ENCODE data around the genes ECT2 and TBL1XR1.

GRCh38 chr3:172692712-172693301, 18.1 kb downstream of the NCEH1 start:
- PRO-cap: no peak

DNA sequence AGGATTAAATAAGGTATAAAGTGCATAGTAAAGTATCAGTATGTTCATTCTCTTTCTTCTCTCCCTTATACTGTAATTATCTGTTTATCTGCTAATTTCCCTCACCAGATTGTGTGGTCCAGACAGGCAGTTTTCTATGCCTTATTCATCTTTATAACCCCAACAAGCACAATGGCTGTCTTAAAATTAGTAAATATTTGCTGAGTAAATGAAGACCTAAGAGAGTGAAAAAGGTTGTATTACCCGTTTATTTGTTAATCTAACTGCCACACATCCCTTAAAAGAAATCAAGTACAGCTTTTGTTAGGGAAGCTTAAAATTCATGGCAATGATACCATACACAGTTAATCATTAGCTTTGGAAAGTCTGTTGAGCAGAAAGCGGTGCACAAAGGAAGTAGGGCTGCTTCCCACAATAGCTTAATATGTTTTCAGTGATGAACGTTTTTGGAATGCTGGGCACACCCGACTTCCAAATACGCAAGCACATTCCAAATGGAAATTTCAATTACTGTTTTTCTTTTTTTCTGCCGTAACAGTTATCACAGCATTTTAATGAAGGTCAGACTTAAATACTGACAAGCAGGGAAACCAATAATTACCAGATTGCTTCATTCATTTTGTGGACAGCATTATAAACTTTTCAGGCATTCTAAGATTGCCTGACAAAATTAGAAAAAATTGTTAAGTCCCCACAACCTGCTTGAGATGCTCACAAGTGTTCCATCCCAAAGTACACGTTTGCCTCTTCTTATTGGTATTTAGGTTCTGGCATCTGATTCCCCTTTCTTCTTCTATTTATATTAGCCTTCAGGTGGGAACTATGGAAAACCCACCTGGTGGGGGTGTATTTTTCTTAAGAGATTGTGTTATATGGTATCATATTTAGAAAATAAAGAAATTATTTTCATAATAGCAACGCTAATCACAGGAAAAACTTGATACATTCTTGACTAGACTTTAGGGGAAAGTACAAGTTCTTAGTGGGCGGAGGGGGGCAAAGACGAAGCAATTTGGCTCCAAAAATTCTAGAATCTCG, 1.2 kb upstream of the ECT2 start:
- PRO-cap: no peak

DNA sequence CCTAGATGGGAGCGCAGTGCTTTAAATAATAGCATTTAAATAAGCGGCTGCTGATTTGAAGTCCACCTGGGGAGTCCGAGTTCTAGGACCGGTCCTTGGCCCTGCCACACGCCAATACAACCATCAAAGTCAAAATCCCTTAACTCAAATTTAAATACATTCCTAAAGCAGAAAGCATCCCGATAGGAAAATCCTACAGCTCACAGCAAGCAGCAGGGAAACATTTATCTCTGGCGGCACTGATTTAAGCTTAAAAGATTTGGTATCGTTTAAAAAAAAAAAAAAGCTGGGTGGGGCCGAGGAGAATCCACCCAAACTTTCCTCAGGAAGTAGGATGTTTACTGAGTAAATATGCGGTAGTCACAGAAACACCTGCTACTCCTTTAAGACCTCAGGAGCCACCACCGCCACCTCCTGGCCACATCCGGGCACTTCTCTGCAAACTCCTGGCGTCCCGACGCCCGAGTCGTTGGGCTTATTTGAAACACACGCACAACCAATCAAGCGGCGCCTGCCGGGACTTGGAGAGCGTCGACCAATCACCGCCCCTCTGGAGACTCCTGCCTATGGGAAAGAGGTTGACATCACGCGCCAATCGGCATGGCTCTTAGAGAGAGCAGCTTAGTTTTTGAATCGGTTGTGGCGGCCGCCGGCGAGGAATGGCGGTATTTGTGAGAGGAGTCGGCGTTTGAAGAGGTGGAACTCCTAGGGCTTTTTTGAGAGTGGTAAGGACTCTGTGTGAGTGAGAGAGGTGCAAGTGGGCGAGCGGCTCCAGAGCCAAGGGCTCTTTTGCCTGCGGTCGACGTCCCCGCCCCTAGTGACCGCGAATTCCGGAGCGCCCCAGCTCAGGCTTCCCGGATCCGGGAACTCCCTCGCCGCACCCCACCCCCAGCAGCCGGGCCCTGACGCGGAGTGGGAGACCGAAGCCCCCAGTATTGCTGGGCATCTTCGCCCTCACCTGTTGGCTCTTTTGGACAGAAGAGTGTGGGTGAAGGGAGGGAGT, at the start of gene ECT2:
Gene ECT2, plus strand, starts transcription at position 594 of the 1,003 bp plus-strand sequence.
- PRO-cap: bidirectional peak, plus-strand start at position 631 of the sequence, minus-strand start at position 334 of the sequence

DNA sequence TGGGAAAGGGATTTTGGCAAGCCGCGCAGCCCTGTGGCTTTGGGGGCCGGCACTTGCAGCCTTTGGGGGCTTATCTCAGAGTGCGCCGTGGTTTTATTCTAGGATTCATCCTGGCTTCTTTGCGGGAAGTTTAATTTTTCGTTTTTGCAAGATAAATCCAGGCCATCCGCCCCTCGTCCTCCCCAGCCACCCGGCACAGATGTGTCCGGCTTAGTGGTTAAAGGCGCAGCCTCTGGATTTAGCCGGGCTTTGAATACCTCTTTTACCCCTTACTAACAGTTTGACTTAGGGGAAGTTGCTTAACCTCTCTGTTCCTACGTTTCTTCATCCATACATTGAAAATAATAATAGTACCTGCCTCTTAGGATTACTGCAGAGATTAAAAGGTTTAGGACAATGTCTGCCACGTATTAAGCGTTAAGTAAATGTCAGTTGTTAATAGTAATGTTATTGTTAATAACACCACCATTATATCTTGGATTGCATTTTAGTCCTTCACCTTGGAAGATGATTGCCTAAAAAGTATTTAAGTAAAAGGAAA, 680 bp downstream of the ECT2 start:
- PRO-cap: unidirectional peak, minus-strand start at position 215 of the sequence

DNA sequence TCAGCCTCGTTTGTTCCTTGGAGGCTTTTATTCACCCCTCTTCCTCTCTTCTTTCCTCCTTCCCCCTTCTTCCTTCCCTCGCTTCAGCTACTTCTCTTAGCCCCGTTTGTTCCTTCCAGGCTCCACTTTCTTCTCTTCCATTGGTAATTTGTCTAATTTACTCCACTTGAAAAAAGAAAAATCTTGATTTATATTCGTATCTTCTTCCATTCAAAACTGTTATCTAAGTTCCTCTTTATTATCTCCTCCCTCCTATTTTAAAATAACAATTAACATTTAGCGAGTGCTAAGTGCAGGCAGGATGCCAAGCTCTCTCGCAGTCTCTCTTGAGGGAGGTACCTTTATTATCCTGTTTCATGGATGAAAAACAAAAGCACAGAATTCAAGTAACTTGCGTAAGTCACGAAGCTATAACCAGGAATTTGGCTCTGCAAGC, 418.9 kb upstream of the NAALADL2 start:
- PRO-cap: no peak

- PRO-cap: bidirectional peak, plus-strand start at chr3:174441006, minus-strand start at chr3:174440851; bidirectional peak, plus-strand start at chr3:174441286, minus-strand start at chr3:174441132; bidirectional peak, plus-strand start at chr3:174441412, minus-strand start at chr3:174441421; unidirectional peak, minus-strand start at chr3:174441660
Observed at GRCh38 chr3:174440625-174441866, 418.1 kb upstream of the NAALADL2 start.

- PRO-cap: no peak
Observed at GRCh38 chr3:174448278-174448677, 410.9 kb upstream of the NAALADL2 start.

GRCh38 chr3:176360511-176360893, 836.8 kb downstream of the TBL1XR1 start:
- PRO-cap: no peak

- PRO-cap: no peak
Observed at GRCh38 chr3:177022659-177023488, 174.4 kb downstream of the TBL1XR1 start.

- PRO-cap: no peak
Observed at GRCh38 chr3:177057226-177058357, 139.7 kb downstream of the TBL1XR1 start.

DNA sequence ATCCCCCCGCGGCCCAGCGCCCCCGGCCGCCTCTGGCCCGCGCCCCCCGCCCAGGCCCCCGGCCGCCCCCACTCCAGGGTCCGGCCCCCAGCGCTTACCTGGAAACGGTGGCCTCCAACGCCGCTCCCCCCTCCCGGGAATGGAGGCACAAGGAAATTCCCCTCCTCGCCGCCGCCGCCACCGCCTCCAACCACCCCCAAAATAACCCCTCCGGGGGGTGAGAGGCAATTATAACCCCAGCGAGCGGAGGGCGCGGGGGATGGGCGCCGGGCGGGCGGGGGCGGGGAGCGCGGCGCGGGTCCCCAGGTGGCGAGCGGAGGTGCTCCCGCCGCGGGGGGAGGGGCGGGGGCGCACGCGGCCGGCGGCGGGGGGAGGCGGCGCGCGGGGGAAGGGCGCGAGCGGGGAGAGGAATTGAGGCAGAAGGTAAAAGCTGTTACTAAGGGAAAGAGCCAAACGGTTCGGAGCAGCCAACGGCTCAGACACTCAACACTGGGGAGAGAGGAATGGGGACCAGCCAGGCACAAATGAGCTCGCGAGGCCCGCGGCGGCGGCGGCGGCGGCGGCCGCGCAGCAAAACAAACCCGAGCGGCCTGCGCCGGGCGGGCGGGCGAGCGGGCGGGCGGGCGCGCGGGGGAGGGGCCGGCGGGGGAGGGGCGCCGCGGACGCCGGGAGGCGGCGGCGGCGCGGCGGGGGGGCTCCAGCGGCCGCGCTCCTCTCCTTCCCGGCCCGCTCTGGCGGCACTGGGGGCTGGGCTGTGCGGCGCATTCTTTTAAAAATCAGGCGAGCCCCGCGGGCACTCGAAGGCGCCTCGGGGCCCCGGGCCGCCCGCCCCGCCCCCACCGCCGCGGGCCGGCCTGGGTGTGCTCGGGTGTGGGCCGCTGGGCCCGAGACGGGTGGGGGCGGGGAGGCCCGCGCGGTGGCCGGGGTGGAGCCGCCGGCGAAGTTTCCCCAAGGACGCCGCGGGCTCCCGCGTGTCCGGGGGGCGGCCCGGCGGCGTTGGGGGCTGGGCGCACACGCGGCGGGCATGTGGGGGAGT, at the start of gene TBL1XR1:
Gene TBL1XR1, minus strand, starts transcription at position 460 of the 1,036 bp plus-strand sequence.
- PRO-cap: bidirectional peak, plus-strand start at position 452 of the sequence, minus-strand start at position 203 of the sequence; bidirectional peak, plus-strand start at position 740 of the sequence, minus-strand start at position 742 of the sequence

DNA sequence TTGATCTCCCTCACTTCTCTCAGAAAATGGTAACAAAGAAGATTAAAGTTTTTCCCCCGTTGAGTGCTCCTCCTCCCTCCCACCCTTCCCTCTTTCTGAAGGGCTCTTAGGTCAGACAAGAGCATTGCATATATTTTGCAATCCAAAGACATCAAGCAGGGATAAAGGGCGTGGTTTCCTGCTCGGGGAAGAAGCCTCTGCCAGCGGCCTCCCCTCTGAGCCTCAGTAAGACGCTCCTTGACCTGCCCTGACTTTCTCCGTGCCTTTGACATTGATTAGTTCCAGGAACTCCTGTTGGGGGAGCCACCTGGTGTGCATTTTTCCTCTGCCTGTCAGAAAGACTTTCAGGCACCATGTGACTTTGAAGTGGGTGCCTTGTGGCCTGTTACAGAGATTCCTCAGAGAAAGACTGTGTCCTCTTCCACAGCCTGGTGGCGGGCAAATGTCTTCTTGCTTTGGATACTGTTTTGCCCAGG, 87.1 kb upstream of the TBL1XR1 start:
- PRO-cap: no peak

GRCh38 chr3:177358980-177359392, 161.7 kb upstream of the TBL1XR1 start:
- PRO-cap: bidirectional peak, plus-strand start at chr3:177359231, minus-strand start at chr3:177359290

DNA sequence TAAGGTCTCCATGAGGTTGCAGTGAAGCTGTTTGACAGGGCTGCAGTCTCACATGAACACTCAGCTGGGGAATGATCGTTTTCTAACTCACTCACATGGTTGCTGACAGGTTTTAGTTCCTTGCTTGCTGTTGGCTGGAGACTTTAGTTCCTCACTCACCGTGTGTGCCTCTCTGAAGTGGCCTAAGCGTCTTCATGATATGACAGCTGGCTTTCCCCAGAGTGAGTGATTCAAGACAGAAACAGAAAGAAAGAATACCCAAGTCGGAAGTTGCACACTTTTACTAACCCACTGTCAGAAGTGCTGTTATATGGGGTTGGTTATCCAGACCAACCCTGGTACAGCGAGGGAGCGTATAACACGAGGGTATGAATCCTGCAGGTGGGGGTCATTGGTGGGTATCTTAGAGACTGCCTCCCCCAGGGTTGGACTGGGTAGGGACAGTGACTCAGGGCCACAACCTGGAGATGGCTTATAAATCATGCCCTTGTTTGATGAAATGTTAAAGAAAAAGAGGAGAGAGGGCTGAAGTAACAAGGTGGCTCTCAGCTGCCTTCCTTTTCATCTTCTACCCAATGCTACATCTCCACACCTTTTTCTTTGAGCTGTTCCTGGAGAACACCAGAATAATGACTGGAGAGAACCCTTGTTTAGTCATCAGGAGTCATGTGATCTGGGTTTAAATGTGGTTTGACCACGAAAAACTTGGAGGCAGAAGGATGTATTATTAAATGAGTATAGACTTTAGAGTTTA, 230.0 kb upstream of the TBL1XR1 start:
- PRO-cap: no peak

DNA sequence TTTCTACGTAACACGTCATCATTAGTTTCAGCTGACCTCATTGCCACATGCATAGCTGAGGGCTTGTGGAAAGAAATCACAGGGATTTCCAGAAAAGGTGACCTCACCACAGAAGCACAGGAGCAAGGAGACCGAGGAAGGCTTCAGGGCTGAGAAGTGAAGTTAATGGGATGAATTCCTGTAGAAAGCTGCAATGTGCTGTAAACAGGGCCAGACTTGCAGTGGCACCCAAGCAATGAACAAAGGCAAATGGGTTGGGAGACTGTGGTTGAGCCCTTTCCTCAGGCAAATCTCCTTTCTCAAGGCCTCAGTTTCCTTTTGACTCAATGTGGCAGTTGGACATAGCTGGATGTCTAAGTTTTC, 252.1 kb upstream of the TBL1XR1 start:
- PRO-cap: no peak

- PRO-cap: no peak
Observed at GRCh38 chr3:177452309-177453342, 255.3 kb upstream of the TBL1XR1 start.

- PRO-cap: no peak
Observed at GRCh38 chr3:177478277-177478910, 281.1 kb upstream of the TBL1XR1 start.

- PRO-cap: no peak
Observed at GRCh38 chr3:177672646-177672887, 475.3 kb upstream of the TBL1XR1 start.

DNA sequence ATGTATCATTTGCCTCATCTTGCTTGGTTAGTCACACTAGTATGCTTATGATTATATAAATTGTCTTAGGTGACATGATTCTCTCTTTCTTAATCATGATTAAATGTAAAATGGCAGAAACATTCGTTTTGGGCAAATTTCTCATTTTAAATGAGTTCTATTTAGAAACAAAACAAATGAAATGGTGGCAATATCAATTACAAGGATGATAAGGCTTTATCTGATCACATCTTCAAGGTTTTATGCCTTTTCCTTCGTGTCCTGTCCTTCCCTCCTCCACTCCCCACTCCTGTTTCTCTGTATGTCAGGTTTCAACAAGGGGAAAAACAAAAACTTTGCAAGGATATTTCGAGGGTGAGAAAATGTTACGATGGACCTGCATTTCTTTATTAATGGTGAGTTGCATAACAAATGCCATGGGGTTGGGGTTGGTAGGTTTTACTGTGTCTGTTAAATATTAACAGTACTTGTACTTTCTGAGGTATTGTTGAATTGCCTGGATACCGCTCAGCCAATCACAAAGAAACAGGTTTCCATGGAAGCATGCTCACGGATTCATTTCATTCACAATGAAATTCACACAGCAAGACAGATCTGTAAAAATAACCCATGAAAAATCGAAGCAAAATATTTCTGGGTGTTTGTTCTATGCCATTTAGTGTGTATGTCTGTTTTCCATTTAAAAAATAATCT, 479.5 kb upstream of the TBL1XR1 start:
- PRO-cap: no peak

DNA sequence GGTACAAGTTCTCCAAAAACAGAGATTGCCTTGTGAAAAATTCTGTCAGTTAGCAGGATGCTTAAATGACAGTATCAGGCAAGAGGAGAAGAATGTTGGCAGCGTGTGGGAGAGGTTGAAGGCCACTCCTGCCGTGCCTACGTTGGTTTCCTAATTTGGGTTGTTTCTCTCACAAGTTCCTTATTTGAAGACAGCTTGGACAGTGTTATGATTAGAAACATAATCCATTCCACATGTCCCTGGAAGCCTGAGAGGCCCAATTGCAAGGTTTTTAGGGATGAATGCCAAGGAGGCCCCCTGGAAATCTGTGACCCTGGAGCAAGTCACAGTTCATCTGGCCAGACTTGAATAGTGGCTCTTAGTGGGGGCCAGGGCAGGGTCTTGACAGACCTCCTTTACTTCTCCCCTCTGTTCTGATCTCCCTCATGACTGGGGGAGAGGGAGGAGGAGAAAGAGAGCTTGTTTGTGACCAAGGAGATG, 584.4 kb upstream of the TBL1XR1 start:
- PRO-cap: no peak

Data from SEM (cell line).